Foreskin keratinocyte (primary cell): ENCODE data around the genes STX1B and ZNF668.

DNA sequence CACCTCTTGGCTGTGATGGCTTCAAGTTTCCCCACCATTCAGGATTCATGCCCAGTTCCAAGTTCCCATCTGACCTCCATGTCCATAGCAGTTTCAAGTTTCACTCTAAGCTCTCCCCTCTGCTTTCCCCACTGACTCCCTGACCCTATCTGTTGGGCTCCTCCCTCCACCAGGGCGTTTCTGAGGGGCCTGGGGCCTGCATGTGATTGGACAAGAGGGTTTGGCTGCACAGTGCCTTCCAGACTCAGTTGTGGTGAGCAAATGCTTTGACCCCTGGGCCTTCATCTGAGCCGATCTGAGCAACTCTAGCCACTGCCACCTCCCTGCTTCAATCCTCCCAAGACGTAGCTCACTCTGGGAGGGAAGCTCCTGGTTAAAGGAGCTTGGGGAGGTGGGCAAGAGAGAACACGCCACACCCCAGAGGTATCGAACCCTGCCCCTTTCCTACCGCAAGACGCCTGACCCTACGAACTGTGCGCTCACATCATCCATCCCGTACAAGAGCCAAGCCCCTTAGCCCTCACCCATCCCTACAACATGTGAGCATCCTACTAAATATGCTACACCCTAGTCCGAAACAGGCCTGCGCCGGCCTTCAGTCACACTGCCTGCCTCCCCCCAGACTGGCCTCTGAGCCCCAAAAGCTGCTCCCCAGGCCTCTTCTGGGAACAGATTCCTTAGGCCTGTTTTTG, 8.2 kb downstream of the ZNF629 start:
- RAMPAGE, total RNA, result no peak

- RAMPAGE, total RNA, result no peak
These were observed 18.1 kb downstream of the BCL7C start for GRCh38 chr16:30875579-30876421.

GRCh38 chr16:30901620-30902872, 5.6 kb downstream of the CTF1 start:
- RAMPAGE, total RNA, result no peak

DNA sequence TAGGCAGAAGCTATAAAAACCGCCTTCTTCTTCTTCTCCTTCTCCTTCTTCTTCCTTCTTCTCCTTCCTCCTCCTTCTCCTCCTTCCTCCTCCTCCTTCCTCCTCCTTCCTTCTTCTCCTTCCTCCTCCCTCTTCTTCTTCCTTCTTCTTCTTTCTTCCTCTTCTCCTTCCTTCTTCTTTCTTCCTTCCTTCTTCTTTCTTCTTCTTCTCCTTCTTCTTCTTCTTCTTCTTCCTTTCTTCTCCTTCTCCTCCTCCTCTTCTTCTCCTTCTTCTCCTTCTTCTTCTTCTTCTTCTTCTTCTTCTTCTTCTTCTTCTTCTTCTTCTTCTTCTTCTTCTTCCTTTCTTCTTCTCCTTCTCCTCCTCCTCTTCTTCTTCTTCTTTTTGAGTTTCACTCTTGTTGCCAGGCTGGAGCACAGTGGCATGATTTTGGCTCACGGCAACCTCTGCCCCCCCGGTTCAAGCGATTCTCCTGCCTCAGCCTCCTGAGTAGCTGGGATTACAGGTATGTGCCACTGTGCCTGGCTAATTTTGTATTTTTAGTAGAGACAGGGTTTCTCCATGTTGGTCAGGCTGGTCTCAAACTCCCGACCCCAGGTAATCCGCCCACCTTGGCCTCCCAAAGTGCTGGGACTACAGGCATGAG, 4.6 kb upstream of the FBXL19 start:
- RAMPAGE, total RNA, result no peak

DNA sequence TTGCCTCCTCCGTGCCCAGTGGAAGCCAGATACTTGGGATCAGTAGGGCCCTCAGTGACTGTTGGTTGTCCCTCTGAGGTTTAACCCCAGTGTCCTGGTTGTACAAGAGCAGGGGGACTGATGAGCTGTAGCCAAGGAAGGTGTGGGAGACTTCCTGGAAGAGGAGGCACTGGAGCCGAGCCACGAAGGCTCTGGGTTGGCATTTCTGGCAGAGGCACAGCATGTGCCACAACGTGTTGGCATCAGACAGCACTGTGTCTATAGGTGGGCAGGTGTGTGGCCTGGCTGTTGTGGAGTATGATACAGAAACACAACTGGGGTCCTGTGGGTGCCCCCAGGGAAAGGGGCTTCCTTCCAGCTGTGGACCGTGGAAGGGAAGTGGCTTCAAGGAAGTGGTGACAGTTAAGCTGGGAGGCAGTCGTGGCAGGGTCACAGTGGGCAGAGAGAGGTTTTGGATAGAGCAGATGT, 11.3 kb upstream of the ORAI3 start:
- RAMPAGE, total RNA, result no peak

DNA sequence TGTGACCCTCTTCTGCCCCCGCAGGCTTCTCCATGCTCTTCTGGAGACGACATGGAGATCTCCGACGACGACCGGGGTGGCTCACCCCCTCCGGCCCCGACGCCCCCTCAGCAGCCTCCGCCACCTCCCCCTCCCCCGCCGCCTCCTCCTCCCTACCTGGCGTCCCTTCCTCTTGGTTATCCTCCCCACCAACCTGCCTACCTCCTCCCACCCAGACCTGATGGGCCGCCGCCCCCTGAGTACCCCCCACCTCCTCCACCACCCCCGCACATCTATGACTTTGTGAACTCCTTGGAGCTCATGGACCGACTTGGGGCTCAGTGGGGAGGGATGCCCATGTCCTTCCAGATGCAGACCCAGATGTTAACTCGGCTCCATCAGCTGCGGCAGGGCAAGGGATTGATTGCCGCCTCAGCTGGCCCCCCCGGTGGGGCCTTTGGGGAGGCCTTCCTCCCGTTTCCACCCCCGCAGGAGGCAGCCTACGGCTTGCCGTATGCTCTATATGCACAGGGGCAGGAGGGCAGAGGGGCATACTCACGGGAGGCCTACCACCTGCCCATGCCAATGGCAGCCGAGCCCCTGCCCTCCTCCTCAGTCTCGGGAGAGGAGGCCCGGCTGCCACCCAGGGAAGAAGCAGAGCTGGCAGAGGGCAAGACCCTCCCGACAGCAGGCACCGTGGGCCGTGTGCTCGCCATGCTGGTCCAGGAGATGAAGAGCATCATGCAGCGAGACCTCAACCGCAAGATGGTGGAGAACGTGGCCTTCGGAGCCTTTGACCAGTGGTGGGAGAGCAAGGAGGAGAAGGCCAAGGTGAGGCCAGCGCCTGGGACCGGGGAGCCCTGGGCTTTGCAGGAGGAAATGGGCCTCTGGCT, 8.3 kb downstream of the SETD1A start:
- RAMPAGE, total RNA, result no peak

DNA sequence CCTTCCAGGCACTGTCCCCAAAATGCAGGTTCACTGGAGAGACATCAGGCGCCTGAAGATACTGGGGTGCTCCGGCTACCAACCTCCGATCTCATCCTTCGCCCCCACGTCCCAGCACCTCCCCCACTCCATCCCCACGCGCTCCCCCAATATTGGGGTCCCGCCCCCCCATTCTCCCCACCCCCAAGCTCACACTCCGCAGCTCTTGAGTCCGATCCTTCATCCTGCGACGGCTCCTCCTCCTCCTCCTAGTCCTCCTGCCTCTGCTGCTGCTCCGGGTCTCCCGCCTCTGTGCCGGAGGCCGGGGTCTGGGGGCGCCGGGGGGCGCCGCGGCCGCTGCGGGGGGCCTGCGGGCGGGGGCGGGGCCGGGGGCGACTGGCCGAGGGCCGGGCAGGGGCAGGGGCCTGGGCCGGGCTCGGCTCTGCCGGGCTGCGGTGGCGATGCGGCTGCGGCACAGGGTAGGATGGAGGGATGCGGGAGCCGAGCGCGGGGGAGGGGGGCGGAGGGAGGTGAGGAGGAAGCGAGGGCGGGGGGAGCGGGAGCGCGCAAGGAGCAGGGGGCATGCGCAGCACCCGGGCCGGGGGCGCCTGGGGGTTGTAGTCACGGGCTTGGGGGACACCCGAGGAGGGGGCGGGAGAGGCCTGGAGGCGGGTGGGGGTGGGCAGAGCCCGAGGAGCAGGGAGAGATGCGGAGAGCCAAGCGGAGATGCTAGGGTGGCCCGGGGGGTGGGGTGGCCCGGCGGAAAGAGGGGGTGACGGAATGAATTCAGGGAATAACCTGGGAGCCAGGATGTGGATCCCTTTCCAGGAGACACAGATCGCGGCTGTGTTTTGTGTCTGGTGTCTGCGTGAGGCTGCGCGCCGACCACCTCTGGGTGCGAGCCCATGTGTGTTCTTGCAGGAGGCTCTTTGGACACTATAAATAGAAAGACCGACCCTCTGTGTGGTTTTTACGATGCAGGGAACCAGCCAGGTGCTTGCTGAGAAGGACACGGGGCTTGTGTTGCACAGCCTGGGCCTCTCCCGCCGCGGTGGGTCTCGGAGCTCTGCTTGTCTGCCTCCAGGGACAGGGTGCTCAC, at the start of gene STX1B:
Gene STX1B, minus strand, starts transcription at position 465 of the 1,078 bp plus-strand sequence.
- RAMPAGE, total RNA, result no peak

GRCh38 chr16:31072536-31072944, 1.5 kb downstream of the ZNF668 start:
- RAMPAGE, total RNA, result no peak

GRCh38 chr16:31073590-31074551, at the start of gene ZNF668:
TSS of gene ZNF668 (minus strand) at chr16:31074240.
- RAMPAGE, total RNA, result no peak

DNA sequence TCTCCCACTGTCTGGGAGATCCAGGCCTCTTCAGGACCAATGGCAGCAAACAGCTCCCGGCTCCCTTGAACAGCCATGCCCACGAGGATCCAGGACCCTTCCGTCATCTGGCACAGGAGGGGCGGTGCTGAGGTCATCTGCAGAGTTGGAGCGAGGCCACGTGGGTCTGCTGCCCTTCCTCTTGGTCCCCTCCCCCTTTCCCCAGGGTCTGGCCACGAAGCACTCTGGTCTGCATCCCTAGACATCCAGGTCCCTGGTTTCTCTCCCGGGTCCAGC, 3.7 kb upstream of the PRSS8 start:
- RAMPAGE, total RNA, result no peak

DNA sequence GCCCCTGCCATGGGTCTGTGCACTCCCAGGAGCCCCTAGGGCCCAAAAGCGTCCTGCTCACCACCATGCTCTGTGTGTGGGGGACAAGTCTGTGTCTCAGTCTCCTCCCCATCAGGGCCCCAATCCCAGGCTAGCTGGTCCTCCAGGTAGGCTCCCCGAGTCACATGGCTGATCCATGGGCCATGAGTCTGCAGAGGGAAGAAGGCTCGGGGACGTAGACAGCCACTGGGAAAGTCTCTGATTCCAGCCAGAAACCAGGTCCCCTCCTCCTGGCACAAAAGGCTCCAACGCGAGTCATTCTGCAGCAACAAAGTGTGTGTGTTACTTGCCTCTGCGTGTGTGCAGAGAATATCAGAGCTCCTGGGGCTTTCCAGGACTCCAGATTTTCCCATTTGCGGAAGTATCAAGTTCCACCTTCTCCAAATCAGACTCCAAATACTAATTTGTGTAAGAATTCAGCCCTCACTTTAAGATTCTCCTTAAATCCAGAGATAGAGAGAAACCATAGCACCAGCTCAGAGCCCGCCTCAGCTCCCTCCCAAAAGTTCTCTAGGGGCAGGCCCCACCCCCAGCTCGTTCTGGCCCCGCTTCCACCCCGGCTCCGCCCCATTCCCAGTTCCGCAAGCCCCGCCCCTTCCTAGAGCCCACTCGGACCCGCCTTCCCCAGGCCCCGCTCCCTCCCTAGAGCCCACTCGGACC, 6.3 kb upstream of the PRSS8 start:
- RAMPAGE, total RNA, result no peak

- RAMPAGE, total RNA, result no peak
These were observed 4.8 kb downstream of the FUS start for GRCh38 chr16:31184724-31185071.

DNA sequence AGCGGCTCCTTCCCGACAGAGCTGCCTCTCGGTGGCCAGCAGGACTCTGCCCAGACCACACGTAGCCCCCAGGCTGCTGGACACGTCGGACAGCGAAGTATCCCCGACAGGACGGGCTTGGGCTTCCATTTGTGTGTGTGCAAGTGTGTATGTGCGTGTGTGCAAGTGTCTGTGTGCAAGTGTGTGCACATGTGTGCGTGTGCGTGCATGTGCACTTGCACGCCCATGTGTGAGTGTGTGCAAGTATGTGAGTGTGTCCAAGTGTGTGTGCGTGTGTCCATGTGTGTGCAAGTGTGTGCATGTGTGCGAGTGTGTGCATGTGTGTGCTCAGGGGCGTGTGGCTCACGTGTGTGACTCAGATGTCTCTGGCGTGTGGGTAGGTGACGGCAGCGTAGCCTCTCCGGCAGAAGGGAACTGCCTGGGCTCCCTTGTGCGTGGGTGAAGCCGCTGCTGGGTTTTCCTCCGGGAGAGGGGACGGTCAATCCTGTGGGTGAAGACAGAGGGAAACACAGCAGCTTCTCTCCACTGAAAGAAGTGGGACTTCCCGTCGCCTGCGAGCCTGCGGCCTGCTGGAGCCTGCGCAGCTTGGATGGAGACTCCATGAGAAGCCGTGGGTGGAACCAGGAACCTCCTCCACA, 23.2 kb upstream of the ITGAX start:
- RAMPAGE, total RNA, result no peak

DNA sequence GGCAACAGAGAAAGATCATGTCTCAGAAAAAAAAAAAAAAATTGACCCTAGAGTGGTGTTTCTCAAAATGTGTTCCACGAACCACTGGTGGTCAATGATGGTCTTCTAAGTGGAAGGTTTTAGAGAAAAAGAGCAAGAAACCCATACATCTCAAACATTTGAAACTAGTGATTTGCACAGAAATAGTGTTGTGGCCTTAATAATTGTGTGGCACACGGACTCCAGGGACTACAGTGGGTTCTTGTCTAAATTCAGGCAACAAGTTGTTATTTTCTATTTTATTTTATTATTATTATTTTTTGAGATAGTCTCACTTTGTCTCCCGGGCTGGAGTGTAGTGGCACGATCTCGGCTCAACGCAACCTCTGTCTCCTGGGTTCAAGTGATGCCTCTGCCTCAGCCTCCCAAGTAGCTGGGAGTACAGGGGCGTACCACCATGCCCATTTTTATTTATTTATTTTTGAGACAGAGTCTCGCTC, 9.1 kb upstream of the ITGAD start:
- RAMPAGE, total RNA, result no peak

DNA sequence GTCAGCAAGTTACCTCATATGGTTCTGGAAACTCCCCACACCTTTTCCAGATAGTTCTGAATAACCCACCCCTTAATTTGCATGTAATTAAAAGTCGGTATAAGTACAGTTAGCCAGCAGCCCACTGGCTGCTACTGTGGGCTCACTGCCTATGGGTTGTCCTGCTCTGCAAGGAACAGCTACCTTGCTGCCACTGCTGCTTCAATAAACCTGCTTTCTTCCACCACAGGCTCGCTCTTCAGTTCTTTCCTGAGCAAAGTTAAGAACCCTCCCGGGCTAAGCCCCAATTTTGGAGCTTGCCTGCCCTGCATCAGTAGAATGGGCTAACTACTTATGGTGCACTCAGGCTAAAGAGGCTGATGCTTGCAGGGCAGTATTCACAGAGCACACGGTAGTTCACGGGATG, 6.3 kb upstream of the ITGAD start:
- RAMPAGE, total RNA, result no peak

GRCh38 chr16:31404378-31405074, 11.4 kb downstream of the ITGAD start:
- RAMPAGE, total RNA, result no peak

DNA sequence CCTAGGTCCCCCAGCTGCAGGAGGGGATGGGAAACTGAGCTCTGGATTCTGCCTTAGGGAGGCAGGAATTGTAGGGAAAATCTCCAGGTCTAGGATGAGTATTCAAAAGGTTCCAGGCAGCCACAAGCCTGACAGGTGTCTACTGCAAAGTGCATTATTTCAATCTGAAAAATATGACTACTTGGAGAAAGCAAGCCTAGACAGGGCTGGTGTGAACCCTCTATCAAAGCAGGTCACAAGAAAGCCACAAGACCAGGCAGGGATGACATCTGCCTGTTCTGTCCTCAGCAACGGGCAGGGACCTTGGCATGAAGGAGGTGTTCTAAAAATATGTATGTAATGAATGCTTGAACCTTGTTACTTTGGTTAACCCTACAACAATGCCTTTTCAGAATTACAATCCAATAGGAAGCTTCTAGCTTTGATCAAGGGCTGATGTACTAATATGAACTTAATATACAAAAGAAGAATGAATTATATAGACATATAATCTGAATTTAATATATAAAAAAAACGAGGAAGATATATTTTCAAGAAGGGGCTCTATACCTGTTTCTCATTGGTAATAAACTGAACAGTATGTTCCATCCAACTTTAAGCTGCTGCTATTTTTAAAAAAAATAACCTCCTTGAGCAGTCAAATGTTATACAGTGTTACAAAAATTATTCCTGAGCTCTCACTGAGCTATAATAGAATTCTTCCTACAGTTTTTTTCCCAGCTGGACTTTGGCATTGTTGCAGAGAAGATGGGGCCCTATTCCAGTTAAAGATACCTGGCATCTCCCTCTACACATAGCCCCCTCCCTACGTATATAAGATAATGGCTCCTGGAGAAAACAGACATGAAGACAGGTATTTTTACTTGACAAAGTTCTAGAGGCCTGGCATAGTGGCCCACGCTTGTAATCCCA, 1.4 kb upstream of the COX6A2 start:
- RAMPAGE, total RNA, result no peak

- RAMPAGE, total RNA, result no peak
These were observed 5.3 kb upstream of the SLC5A2 start for GRCh38 chr16:31477259-31478310.

DNA sequence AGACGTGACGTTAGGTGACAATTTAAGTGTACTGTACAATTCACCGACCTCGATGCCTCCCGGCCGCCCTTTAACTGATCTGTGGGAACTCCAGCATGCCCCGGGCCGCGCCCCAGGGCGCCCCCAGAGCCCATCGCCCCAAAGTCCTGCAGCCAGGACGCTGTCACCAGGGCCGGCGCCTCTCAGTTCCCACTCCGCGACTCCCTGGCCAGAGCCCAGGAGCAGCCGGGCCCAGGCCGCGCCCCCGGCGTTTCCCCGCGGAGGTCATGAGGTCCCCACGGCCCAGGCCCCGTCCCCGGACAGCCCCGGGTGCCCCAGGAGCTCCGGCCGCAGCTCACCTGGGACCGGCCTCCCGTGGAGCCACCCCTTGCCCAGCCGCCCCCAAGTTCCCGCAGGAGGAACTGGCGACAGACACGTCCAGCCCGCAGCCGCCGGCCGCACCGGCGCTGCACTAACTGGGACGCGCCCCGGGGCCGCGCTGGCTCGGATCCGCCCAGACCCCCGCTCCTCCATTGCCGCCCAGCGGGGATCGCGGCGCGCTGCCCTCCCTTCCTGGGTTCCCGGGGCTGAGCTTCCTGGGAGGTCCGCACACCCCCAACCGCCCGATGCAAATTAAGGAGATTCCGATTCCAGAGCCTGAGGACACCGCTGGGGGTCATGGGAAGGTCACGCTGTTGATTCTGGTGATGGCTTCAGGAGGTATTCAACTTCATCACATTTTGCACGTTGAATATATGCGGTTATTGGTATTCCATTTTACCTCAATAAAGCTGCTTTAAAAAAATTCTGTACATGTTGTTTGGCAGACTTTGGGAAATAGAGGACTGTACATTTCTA, 9.8 kb downstream of the AHSP start:
- RAMPAGE, total RNA, result no peak

GRCh38 chr16:31714576-31715429, 1.8 kb downstream of the KRBOX5 start:
- RAMPAGE, total RNA, result no peak